H9 (cell line): ENCODE data around the gene DDX41.

- PRO-cap: no peak
Observed at GRCh38 chr5:176541127-176541387, 3.9 kb upstream of the RNF44 start.

- PRO-cap: bidirectional peak, plus-strand start at chr5:176541688, minus-strand start at chr5:176541602
Observed at GRCh38 chr5:176541388-176542098, 4.3 kb upstream of the RNF44 start.

DNA sequence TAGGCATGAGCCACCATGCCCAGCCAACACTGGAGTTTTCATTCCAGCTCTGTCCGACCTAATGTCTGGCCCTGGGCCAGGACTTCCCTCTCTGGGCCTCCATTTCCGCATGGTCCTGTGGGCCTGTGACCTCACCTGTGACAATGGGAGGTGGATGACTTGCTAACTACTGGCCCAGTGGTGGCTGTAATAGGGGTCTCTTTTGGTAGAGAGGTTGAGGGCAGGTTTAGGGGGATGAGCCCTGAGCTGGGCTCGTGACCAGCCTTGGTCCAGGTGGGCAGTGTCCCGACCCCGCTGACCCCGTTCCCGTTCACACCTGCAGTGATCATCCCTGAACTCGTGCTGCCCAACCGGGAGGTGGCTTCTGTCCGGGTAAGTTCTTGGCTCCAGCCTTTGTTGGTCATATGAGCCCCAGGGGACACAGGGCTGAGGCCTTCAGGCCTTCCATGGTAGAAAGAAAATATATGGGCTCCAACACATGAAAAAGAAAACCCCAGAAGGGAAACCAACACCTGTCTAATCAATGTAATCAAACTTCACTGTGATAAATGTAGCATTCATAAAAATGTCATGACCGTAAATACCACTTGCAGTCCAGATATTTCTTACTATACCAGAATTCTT, 23.4 kb downstream of the GPRIN1 start:
- PRO-cap: no peak

DNA sequence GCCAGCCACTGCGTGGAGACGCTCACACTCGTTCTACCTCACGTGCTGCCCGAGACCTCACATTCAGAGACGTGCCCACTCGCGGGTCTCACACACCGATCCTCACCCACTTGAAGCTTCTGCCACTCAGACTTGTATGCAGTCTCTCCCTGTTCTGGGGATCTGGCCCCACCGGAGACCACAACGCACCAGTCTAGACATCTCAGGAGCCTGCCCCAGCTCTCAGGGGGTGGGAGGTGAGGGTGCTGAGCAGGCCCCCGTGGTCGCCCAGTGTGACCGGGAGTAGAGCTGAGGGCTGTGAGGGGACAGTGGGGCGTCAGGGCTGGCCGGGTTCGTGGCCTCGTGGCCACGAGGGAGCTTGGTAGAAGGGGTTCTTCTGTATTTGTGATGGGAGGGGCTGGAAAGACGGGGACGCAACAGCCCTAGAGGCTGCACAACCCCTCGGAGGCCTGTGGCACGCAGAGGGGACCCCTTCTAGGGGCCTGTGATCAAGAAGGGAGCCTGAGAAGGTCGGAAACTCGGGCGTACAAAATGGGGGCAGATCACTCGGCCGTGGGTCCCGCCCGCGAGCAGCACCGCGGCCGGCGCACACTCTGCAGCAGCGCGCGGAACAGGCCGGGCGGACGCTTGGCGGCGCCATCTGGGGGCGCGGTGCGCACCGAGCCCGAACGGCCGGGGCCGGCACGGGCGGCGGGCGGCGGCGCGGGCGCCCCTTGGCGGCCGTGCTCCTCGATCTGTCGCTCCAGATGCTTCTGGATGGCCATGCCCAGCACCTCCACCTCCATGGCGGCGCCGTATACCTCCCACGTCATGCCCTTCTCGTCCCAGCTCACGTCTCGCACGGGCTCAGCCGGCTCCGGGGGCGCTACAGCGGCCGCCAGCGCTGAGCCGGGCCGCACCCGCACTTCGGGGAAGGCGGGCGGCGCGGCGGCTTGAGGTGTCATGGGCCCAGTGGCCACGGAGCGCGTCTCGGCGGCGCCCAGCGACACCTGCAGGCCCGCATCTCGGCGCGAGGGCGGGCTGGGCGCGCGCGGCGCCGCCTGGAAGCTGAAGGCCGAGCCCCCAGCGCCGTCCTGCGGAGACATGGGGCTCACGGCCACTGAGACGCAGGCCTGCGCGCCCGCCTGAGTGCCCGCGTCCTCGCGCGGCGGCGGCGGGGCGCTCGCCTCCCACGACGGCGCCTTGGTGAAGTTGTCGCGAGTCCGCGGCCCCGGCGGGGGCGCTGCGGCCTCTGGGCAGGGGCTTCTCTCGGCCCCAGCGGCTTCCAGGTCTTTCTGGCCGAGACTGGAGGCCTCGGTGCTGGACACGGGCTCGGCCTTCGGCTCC, 13.2 kb downstream of the GPRIN1 start:
- PRO-cap: bidirectional peak, plus-strand start at position 745 of the sequence, minus-strand start at position 754 of the sequence

DNA sequence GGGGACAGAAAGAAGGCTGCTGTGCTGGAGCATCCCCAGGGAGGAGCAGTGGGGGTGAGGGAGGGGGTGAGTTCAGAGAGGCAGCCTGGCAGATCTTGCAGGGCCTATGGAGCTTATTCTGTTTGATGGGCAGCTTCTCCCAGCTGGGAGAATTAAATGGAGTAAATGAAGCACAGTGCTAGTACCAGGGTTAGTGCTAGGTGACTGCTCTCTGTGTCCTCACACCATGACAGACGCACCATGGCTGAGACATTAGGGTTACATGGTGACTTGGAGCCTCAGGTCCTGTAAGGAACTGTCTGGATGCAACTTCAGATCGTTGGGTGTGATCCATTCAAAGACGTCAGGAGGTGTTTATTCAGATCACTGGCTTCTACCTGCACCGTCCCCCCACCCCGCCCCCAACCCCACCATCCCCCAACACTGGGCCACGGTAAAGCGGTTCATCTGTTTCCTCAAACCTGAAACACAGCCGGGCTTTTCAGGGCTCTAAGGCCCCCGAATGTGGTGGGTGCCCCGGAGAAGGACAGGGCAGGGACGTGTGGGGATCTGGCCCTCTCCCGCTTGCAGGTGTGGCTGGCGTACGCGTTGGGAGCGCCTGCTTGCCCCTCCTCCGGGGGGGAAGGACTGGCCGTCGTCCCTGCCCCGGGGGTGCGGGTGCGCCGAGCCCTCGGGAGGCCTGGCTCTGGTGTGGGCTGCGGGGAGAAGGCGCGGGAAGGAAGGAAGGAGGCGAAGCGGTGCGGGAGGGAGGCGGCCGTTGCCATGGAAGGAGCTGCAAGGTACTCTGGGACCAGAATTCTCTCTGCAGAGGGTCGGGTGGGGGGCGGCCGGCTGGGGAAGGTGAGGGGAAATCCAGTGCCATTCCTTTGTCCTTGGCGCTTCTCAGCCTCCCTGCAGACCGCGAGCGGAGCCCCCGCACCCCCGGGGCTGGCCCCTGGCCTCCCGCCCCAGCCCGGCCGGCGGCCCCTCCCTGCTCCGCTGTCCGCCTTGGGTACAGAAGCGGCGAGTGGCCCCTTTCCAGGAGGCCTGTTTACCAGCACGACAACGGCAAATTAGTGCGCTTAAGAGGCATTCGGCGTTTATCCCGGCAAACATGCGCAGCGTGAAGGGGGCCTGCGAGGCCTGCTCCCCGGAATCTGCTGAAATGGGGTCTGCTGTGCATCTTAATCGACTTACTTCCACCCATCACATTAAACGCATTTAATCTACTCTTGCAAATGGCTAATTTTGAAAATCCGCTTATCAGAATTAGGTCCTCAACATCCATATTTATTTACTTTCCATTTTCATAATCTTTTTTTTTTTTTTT, 67.2 kb upstream of the UNC5A start:
- PRO-cap: unidirectional peak, plus-strand start at position 446 of the sequence; unidirectional peak, plus-strand start at position 464 of the sequence; bidirectional peak, plus-strand start at position 1,071 of the sequence, minus-strand start at position 1,057 of the sequence

DNA sequence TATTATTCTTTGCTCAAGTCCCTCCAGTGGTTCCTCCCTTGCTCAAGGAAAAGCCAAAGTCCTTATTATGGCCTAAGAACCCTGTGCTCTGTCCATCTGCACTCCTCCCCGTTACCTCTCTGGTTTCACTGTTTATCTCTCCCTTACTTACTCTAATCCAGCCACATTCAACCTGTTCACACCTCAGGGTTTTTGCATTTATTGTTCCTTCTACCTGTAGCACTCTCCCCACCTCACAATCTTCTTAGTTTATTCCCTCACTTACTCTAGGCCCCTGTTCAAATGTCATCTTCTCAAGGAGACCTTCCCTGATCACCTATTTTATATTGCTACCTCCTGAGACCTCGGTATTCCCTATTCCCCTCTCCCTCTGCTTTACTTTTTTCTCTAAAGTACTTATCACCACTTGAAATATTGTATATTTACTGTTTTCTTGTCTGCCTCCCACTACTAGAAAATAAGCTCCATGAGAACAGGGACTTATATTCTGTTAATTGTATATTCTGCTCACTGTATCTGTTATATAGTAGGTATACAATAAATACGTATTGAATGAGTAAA, 37.4 kb upstream of the HK3 start:
- PRO-cap: no peak

GRCh38 chr5:177299971-177300835, 3.3 kb downstream of the RAB24 start:
- PRO-cap: bidirectional peak, plus-strand start at chr5:177300592, minus-strand start at chr5:177300387

DNA sequence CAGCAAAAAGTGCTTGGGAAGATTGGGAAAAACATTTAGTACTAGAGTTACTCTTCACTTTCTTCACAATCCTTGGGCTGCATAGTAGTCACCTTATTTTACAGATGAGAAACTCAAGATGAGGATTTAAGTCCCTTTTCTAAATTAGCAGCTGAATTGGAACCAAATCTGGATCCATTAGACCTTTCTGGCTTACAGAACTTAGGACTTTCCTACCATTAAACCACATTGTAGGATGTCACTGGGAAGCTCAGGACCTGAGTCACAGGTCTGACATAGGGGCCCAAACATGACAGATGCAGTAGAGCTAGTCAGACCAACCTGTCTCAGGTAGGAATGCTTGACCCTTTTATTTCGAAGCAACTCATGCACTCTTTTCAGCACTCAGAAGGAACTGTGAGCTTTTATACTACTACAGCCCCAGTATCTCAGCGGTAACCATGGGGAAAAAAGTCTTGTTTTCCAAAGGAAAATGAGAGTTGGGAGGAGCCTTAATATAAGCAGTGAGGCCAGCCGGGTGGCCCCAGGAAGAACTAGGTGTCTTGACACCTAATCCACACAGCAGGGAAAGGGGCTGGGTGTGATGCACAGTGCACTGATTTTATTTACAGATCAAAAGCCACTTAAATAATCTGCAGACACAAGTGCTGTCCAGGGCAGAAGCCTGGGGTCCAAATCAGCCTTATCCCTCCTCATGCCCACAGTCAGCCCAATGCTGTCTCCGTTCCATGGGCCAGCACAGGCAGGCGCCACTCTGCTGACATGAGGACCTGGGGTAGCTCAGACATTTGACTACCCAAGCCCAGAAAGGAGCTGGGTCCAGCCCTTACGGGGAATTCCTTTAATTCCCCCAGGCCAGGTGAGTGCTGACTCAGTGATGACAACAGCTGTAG, 2.4 kb downstream of the RAB24 start:
- PRO-cap: no peak

- PRO-cap: no peak
Observed at GRCh38 chr5:177319518-177320104, 7.9 kb upstream of the MXD3 start.

DNA sequence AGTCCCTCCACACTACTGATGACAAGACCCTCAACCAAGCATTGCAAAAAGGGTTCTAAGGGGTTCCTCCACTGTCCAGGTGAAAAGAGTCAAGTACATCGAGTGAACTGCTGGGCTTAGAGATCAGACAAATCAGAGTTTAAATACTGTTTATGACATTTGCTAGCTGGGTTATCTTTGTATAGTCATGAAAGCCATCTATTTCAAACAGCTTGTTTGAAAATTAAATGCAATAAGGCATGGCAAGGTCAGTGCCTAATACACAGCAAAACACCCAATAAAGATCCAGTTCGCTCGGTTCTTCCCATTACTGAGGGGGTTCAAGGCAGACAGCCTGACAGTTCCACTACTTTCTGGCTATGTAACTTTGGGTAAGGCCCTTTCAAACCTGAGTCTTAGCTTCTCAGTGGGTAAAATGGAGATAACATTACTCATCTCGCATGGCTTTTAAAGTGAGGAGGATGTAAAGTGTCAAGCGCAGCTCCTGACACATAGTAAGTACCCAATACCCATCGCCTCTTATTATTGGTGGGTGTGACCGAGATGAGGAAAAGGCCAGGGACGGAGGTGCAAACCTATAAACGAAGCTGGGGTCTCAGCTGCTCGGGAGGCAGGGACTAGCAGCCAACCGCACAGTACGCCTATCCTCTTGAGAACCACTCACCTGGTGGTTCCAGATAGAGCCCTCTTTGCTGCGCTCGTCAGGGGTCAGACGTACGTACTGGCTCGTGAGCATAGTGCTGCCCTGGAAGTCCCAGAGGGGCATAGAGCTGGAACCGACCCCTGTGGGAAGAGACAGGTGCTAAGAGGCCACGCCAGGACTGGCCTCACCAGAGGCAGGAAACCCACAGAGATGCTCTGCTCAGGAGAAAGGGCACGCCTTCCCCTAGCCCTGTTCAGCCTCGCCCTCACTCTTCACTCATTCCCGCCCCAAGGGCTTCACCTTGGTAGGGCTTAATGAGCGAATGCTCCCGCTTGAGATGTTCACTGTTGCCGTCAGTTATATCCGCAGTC, 652 bp downstream of the LMAN2 start:
- PRO-cap: unidirectional peak, plus-strand start at position 711 of the sequence; bidirectional peak, plus-strand start at position 922 of the sequence, minus-strand start at position 840 of the sequence

- PRO-cap: no peak
Observed at GRCh38 chr5:177431407-177432539, 5.3 kb downstream of the GRK6 start.

GRCh38 chr5:177454989-177455962, 8.7 kb downstream of the PRR7 start:
- PRO-cap: bidirectional peak, plus-strand start at chr5:177455182, minus-strand start at chr5:177455119; bidirectional peak, plus-strand start at chr5:177455588, minus-strand start at chr5:177455314

DNA sequence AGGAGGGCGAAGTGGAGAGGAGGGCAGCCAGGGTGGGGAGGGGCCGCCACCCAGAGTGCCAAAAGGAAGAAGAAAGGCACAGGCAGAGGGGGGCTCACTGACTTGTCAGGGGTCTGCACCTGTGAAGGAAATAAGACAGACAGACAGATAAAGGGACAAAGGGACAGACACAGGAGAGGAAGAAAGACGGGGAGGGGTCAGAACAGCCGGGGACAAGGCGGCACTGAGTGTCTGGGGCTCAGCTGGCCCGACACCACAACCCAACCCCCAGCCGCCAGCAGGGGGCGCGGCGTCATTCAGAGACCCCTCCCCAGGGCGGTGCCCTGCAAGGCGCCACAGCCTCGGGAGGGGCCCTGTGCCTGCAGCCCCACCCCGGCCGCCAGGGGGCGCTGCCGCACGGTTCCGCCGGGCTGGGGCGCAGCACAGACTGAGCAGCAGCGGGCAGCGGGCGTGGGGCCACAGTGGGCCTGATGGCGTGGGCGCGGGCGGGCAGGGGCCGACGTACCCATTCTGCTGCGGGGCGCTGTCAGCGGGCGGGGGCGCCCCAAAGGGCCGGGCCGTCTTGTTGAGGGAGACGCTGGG, 6.0 kb downstream of the PDLIM7 start:
- PRO-cap: bidirectional peak, plus-strand start at position 461 of the sequence, minus-strand start at position 225 of the sequence

DNA sequence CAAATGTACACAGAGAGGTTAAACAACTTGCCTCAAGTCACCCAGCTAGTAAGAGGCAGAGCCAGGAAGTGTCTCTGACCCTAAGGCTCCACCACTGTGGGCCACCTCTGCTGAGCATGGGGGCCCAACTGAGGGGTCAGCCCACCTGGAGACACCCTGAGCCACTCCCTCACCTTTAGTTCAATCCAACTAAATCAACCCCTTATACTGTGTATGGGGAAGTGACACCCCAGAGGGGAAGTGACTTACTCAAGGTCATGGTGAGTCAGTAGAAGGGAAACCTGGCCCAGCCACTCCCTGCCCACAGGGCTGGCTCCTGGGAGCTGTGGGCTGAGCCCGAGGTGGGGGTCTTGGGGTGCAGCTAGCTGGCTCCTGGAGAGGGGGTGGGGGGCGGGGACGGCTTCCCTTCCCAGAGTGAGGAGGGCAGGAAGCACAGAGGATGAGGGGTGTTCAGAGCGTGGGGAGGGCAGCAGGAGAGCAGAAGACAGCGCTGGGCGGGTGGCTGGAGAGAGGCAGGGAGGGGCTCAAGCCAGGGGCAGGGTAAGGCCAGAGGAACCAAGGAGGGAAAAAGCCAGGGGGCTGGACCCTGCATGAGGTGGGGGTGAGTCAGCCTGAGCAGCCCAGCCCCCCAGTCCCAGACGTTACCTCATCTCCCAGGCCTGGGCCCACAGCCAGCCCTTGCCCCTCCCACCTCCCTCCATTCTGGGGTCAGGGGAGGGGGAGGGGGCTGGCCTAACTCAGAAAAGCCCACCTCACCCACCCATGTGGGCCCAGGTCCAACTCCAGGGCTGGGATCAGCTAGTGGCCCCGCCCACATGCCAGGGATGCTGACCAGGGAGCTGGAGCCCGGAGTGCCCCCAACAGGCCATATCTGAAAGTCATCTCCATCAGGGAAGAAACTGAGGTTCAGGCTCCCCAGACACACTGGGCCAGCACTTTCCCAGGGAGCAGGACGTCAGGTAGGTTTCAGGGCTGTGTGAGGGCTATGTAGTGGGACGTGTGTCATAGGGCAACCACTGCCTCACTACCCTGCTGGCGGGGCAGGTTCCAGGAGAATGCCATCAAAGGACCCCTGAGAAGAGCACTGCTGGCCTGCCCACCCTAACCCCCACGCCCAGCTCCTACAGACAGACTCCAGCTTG, 2.9 kb downstream of the PDLIM7 start:
- PRO-cap: no peak

DNA sequence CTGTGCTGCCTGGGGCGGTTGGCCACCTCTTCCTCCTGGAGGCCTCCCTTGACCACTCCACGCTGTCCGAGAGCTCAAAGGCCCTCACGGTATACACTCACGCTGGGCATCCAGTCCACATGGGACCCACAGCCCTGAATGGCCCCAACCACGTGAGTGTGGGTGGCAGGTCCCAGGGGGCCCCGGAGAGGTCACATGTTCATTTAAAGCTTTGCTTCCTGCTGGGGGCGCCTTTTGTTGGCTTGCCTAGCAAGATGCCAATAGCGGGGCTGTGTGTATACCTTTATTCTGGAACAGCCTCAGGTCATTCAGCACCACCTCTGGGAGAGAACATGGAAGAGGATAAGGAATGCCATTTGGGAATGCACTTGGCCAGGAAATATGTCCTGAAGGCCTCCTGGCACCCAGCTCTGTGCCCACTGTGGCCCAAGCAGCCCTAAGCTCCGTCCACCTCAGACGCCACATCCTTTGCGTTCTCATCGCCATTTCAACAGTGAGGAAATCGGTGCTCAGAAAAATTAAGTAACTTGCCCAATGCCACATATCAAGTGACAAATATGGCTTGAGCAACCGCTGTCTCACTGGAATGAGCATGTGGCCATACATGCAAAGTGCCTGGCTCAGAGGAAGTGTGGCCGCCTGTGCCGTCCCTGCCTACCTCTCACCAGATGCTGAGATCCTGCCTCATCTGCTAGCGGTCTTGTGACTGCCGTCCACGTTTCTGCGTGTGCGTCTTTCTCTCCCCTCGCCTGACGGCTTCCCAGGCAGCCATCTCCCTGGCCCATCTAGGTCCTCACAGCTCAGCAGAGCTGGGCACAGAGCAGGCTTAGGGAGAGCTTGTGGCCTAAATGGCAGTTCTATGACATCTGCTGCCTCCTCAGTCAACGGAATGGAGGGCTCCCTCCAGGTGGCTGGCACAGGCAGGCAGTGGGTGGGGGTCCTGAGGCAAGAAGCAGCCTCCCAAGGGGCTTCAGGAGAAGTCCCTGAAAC, 931 bp upstream of the DOK3 start:
- PRO-cap: no peak

- PRO-cap: bidirectional peak, plus-strand start at chr5:177517227, minus-strand start at chr5:177516950
Observed at GRCh38 chr5:177516860-177517860, at the start of gene DDX41. TSS of gene DDX41 (minus strand) at chr5:177516961.

- PRO-cap: no peak
Observed at GRCh38 chr5:177542701-177543659, 11.4 kb downstream of the FAM193B start.

- PRO-cap: bidirectional peak, plus-strand start at chr5:177553867, minus-strand start at chr5:177553738
Observed at GRCh38 chr5:177553679-177553787, 830 bp downstream of the FAM193B start.

DNA sequence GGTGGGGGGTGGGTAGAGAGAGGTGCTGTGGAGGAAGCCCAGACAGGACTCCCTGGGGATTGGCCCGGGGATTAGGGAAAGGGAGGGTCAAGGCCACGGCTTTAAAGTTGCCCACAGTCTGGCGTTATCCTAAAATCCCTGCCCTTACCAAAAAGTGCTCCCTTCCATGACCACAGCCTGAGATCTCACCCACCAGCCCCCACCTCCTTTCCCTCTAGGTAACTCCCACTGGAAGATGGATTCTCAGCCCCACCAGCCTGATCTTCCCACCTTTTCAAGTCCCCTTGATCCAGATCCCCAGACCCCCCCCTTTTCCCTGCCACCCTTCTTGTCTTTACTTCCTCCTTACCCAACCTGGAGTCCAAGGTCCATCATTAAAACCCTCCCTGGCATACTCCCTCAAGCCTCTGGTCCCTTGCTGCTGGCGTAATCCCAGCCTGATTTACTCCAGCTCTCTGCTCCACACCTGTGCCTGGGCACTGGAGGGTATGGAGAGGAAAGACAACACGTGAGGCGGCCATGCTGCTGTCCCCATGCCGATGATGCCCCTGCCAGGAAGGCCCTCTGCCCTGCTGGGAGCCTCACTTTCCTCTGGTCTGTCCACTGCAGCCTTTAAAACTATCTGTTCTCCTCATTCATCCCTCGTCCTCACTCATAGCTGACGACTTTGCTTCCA, 5.0 kb downstream of the B4GALT7 start:
- PRO-cap: no peak

- PRO-cap: no peak
Observed at GRCh38 chr5:177641498-177642100, 41.7 kb downstream of the B4GALT7 start.